Ileum (tissue), 1 donor: Measurements from ENCODE around the gene RACK1.

DNA sequence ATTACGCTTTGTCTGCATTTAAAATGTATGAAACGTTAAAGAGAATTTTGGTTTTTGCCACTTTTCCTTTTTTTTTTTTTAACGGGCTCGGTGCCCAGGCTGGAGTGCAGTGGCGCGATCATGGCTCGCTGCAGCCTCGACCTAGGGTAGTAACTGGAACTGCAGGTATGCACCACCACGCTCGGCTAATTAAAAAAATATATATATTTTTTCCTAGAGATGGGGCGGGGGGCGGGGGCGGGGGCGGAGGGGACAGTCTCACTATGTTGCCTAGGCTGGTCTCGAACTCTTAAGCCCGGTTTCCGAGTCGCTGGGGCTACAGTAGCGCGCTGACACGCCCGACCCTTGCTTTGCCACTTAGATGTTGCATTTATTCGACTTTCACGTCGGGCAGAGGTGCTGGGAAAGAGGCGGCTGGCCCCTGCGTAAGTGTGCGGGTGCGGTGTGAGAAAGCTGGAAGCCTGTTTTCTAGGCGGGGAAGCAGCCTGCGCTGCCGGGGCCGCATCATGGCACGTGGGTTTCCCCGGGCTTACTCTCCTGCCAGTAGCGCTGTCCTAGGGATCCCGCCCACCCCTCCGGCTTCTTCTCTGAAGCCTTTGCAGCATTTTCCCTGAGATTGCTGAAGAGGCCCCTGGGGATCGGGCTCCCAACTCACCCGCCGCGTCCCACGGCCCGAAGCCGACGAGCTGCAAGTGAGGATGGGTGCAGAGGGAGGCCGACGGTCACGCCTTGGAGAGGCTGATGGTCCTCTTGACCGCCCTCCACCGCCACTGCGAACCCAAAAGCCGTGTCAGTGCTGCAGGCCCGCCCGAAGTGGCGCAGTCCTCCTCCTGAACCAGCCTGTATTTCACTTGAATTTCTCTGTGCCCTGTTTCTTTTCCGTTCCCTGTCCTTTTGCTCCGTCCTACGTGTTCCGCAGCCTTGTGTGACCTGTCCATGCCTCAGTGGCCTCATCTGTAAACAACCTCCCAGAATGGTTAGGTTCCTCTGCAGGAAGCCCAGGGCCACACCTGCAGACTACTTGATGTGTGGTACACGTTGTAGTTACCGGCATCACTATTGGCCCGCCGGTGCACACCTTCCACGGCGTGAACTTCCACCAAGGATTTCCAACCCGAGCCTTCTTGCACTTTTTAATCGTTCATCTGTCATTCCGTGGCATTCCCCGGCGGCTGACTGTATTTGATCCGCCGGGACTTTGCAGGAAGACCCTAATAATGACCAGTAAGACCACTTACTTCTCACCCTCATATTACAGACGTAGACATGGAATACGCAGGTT, 5.8 kb upstream of the TRIM41 start:
- PRO-cap = no peak

GRCh38 chr5:181243043-181244065, at the start of gene RACK1:
Gene RACK1, minus strand, starts transcription at chr5:181243906.
- PRO-cap = bidirectional peak, plus-strand start at chr5:181243805, minus-strand start at chr5:181243742; bidirectional peak, plus-strand start at chr5:181243976, minus-strand start at chr5:181243888

DNA sequence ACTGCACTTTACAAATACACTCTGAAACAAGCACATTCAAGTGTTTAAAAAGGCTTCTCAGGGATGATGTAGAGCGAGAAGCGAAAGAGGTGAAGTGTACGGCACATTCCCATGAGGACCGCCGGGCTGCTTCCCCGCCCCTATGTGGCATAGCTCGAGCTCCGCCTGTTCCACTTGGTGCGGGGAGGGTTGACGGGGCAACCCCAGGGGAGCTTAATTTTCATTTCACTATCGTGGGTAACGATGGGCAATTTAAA, 288 bp upstream of the RACK1 start:
- PRO-cap = bidirectional peak, plus-strand start outside the sequence, minus-strand start at position 120 of the sequence